ENCODE measurements around a stretch of chr3.

- PRO-cap, 4 experiments, result no peak in any of the 4 experiments
- RAMPAGE, long total RNA, 2 experiments, result no peak in any of the 2 experiments
- RRBS, result no CpG with 5 or more reads among the region's 5 CpGs
These were observed 106.4 kb downstream of the OXNAD1 start for GRCh38 chr3:16371474-16371847.

- PRO-cap, 4 experiments, result no peak in any of the 4 experiments
- RAMPAGE, long total RNA, 2 experiments, result start-site peak on the minus strand in 1 of 2 experiments, at chr3:16493761-16493881 at its widest, 43 reads per replicate
- RRBS, result no CpG with 5 or more reads among the region's 7 CpGs
These were observed 19.9 kb downstream of the RFTN1 start for GRCh38 chr3:16493640-16494058.

DNA sequence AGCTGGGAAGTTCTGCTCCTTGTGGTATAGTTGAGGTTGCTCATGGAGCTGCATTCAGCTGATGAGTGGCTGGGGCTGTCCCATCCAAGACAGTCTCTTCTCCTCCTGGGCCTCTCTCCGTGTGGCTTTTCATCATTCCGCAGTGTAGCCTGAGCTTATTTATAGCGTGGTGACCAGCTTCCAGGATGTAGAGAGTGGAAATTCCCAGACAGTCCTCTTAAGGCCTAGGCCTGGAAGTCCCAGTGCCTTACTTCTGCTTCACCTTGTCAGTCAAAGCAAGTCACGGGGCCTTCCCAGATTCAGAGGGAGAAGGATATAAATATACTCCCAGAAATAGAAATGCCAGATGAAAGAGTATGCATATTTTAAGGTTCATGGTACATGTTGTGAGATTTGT lies 136.7 kb upstream of the DAZL start:
- PRO-cap, 4 experiments, result no peak in any of the 4 experiments
- RAMPAGE, long total RNA, 2 experiments, result no peak in any of the 2 experiments
- RRBS, result no CpG with 5 or more reads among the region's 4 CpGs

DNA sequence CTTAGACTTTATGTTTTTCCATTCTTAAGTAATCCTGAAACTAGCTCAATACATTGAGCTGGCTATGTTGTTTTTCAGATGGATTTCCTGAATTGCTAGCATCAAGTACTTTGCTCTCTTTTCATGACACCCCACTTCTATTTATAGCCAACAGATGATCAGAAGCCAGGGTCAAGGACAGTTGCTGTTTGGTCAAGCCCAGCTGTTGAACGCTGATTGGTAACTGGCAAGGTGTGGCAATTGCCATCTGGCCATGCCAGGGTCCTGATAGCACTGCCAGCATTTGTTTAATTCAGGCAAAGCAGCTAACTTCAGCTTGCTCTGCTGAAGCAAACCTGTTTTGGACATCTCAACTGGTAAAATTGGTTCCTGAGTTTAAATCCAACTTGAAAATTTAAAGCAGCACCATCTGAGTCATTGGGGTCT lies 46.1 kb upstream of the PLCL2 start:
- PRO-cap, 4 experiments, result no peak in any of the 4 experiments
- RAMPAGE, long total RNA, 2 experiments, result no peak in any of the 2 experiments
- RRBS, result no CpG with 5 or more reads among the region's 1 CpG

GRCh38 chr3:16904920-16905553 lies 20.3 kb downstream of the PLCL2 start:
- PRO-cap, 4 experiments, result no peak in any of the 4 experiments
- RAMPAGE, long total RNA, 2 experiments, result no peak in any of the 2 experiments
- RRBS, result no CpG with 5 or more reads among the region's 2 CpGs

- PRO-cap, 4 experiments, result no peak in any of the 4 experiments
- RAMPAGE, long total RNA, 2 experiments, result no peak in any of the 2 experiments
- RRBS, result no CpG with 5 or more reads among the region's 1 CpG
These were observed 225.6 kb downstream of the TBC1D5 start for GRCh38 chr3:17516931-17517211.

- PRO-cap, 4 experiments, result no peak in any of the 4 experiments
- RAMPAGE, long total RNA, 2 experiments, result no peak in any of the 2 experiments
- RRBS, result no CpG with 5 or more reads among the region's 5 CpGs
These were observed 1.7 kb downstream of the TBC1D5 start for GRCh38 chr3:17740607-17741277.

DNA sequence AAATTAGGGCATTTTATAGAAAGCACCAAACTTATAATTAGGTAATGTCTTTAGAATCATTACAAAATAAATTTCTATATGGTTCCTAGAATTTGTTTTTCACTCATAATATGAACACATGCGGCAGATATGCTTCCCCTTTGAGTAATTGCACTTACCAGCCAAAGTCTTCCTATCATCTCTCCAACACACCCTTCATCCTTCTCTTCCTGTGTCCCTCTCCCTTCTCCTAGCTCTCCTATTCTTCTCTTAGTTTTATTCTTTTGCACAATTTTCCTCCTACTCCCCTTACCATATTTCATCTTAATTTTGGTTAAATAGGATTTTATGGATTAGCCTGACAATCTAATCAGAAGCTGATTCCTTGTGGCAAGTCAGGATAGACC lies 84.1 kb downstream of the SATB1 start:
- PRO-cap, 4 experiments, result no peak in any of the 4 experiments
- RAMPAGE, long total RNA, 2 experiments, result no peak in any of the 2 experiments
- RRBS, result no CpG with 5 or more reads among the region's 1 CpG

DNA sequence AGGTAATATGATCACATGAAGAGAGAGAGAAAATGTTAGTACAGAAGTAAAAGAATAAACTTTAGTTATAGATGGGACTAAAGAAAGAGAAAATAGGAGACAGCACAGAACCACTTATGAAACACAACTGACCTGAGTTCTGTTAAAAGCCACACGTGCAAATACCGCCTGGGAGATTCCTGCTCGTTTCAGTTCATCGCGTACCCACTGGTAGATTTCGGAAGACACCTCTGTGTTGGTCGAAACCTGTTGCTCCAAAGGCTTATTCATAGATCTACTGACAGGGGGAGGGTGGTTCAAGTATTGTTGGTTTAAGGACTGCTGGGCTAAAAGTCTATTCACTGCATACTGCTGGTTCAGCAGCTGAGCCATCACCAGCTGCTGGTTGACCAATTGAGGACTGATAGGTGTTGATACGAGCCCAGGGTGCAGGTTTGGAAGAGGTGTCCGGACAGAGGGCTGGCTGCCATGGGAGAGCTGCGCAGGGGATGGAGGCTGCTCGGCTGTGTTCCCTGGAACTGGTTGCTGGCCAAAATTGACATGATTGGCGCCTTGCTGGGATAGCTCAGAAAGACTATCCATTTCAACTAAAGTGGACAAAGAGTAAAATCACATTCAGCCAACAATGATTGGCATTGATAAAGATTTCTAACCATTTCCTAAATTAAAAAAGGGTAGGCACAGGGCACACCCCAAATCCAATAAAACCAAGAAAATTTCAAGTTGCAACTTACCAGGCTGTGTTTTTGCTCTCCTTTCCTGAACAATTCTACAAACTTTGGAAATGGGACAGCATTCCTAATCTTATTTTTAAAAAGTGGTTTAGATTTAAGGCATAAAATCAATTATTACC lies 30.6 kb downstream of the SATB1 start:
- PRO-cap, 4 experiments, result no peak in any of the 4 experiments
- RAMPAGE, long total RNA, 2 experiments, result no peak in any of the 2 experiments
- RRBS, result no CpG with 5 or more reads among the region's 12 CpGs

- PRO-cap, 4 experiments, result no peak in any of the 4 experiments
- RAMPAGE, long total RNA, 2 experiments, result no peak in any of the 2 experiments
- RRBS, result no CpG with 5 or more reads among the region's 4 CpGs
These were observed 22.6 kb downstream of the SATB1 start for GRCh38 chr3:18402369-18403037.

- PRO-cap, 4 experiments, result no peak in any of the 4 experiments
- RAMPAGE, long total RNA, 2 experiments, result no peak in any of the 2 experiments
- RRBS, result no CpG with 5 or more reads among the region's 4 CpGs
These were observed 15.4 kb upstream of the SATB1 start for GRCh38 chr3:18440499-18440900.

DNA sequence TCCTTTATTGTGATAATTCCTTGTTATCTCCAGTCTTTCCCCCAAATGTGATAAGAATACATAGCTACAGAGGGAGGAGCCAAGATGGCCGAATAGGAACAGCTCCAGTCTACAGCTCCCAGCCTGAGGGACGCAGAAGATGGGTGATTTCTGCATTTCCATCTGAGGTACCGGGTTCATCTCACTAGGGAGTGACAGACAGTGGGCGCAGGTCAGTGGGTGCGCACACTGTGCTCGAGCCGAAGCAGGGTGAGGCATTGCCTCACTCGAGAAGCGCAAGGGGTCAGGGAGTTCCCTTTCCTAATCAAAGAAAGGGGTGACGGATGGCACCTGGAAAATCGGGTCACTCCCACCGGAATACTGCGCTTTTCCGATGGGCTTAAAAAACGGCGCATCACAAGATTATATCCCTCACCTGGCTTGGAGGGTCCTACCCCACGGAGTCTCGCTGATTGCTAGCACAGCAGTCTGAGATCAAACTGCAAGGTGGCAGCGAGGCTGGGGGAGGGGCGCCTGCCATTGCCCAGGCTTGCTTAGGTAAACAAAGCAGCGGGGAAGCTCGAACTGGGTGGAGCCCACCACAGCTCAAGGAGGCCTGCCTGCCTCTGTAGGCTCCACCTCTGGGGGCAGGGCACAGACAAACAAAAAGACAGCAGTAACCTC lies 91.0 kb upstream of the SATB1 start:
- PRO-cap, 4 experiments, result no peak in any of the 4 experiments
- RAMPAGE, long total RNA, 2 experiments, result no peak in any of the 2 experiments
- RRBS, result no CpG with 5 or more reads among the region's 22 CpGs

GRCh38 chr3:18694156-18694532 lies 269.0 kb upstream of the SATB1 start:
- PRO-cap, 4 experiments, result no peak in any of the 4 experiments
- RAMPAGE, long total RNA, 2 experiments, result no peak in any of the 2 experiments
- RRBS, result no CpG with 5 or more reads among the region's 7 CpGs

GRCh38 chr3:19348953-19349266 lies 200.6 kb downstream of the KCNH8 start:
- PRO-cap, 4 experiments, result no peak in any of the 4 experiments
- RAMPAGE, long total RNA, 2 experiments, result no peak in any of the 2 experiments
- RRBS, result no CpG with 5 or more reads among the region's 4 CpGs

GRCh38 chr3:20104328-20104825 lies 64.1 kb downstream of the KAT2B start:
- PRO-cap, 4 experiments, result no peak in any of the 4 experiments
- RAMPAGE, long total RNA, 2 experiments, result no peak in any of the 2 experiments
- RRBS, result no CpG with 5 or more reads among the region's 5 CpGs

- PRO-cap, 4 experiments, result no peak in any of the 4 experiments
- RAMPAGE, long total RNA, 2 experiments, result no peak in any of the 2 experiments
- RRBS, result no CpG with 5 or more reads among the region's 5 CpGs
These were observed 63.6 kb downstream of the SGO1 start for GRCh38 chr3:20122315-20122867.

DNA sequence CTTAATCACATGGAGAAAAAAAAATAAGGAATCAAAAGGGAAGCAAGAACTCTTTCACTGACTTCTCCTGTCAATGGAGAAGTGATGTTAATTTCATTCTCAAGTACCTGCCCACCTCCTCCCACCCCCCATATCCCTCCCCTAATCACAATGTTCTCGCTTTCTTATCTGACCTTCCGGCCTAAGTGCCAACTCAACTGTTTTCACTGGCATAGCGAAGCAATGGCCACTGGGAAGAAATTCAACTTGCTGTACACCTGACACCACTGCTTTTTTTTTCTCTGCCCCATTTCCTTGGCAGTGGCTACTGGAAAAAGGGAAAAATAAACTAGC lies 3.8 kb downstream of the SGO1 start:
- PRO-cap, 4 experiments, result no peak in any of the 4 experiments
- RAMPAGE, long total RNA, 2 experiments, result no peak in any of the 2 experiments
- RRBS, result no CpG with 5 or more reads among the region's 3 CpGs

GRCh38 chr3:21645497-21646042 lies 105.4 kb downstream of the ZNF385D start:
- PRO-cap, 4 experiments, result no peak in any of the 4 experiments
- RAMPAGE, long total RNA, 2 experiments, result no peak in any of the 2 experiments
- RRBS, result no CpG with 5 or more reads among the region's 4 CpGs

- PRO-cap, 4 experiments, result peak in 2 of 4 experiments; most common minus-strand start chr3:23204100 (in 1)
- RAMPAGE, long total RNA, 2 experiments, result no peak in any of the 2 experiments
- RRBS, result no CpG with 5 or more reads among the region's 18 CpGs
These were observed 905 bp downstream of the UBE2E2 start for GRCh38 chr3:23203930-23204534.

- PRO-cap, 4 experiments, result no peak in any of the 4 experiments
- RAMPAGE, long total RNA, 2 experiments, result no peak in any of the 2 experiments
- RRBS, result no CpG with 5 or more reads among the region's 2 CpGs
These were observed 56.9 kb upstream of the UBE2E1 start for GRCh38 chr3:23748868-23749219.